SJSA1 (cell line): ENCODE measurements around a stretch of chr2.

DNA sequence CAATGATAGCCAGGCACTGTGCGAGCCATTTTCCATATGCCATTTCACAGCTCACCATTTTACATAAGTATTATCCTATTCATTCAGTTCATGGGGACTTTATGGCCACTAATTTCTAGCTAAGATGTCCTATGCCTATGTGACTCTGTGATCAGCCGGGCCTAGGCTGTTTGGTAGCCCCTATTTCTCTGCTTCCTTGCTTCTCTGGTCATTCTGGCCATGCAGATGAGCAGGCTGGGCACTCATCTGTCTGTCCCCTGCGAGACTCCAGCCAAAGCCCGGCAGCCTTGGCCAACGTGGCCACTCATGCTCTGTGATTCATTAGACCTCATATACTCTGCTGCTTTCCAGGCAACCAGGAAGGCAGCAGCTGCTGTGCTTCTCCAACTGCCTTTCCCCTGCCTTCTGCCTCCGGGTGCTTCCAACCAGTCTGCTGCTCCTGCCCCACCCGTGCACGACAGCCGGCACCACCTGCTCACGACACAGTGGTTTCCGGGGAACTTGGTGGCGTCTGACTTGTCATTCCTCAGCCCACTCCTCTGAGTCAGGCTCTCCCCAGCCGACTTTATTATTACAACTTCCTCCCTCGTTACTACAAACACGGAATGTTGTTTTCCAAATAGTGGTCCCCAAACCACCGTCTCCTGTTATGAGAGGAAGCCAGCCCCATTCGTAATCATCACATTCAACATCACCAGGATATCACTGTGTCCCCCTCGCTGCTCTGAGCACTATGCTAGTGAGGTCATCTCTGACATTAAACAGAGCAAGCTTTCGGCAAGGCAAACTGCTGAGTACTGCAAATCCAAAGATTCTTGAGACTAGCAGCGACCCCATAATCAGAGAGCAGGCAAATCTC lies 392.5 kb downstream of the ALK start:
- RAMPAGE, long total RNA: no peak

DNA sequence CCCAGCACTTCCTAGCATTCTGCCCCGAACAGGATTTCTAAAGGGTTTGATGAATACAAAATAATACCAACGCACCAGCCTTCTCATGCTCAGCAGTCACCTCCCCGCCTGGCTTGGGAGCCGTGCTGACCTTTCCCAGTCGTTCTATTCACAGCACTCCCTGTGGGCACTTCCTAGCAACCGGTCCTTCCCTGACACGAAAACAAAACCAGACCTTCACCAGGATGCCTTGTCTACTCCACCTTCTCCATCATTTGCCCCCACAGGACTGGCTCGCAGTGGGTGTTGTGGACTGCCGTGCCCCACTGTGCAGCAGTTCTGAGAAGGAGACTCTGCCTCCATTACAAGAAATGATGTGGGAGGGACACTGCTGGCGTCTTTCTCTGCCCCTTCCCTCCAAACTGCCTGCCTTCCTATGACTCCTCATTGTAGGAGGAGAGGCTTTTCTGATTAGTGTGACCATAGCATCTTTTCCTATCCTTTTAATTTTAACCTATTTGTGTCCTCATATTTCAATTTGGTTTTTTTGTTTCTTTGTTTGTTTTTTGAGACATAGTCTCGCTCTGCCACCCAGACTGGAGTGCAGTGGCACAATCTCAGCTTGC lies 53.1 kb downstream of the LBH start:
- RAMPAGE, long total RNA: no peak

DNA sequence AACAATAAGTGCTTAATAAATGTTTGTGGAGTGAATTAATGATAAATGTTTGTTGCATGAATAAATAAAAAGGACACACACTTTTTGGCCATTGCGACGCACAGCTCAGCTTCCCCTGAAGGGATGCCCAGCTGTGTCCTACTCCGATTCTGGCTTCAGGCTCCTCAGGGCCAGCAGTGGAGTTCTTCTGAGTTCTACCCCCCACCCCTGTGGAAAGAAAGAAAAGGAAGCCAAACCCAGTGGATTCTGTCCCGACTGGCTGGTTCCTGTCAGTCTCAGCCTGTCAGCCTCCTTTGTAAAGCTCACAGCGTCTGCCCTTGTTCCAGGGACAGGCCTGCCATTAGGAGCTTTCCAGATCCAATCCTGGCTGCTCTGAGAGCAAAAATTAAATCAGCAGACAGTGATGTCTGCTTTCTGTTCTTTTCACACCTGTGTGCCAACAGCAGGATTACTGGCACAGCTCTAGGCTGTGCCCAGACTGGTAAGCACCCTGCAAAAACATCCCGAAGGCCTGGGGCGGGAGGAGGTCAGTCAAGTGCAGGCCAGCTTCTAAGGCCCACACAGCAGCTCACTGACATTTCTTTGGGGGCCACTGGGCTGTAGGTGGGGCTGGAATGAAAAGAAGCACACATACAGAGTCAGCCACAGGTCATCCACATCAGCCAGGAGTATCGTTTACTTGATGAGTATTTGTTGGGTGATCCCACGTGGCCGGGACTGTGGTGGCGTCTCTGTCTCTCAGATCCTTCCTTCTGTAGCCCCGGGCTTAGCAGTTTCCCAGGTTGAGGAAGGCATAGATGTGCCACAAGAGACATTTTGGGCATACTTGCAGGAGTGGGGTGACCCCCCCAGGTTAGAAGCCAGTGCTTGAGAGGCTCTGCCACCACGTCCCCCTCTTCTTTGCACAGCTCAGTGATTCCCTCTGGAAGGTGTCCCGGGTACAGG lies 69.1 kb downstream of the EHD3 start:
- RAMPAGE, long total RNA: no peak

DNA sequence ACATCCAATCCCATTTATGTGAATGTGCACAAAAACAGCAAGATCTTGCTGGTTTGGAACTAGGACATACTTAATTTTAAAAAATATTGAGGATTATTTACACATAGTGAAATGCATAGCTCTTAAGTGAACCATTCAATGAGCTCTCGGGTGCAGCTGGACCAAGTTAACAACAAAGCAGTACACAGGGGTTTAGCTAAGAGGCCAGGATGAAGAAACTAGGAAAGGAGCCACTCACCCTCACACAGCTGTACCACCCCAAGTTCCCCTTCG lies 85.2 kb downstream of the EHD3 start:
- RAMPAGE, long total RNA: no peak

GRCh38 chr2:31334069-31334820 lies 80.3 kb downstream of the XDH start:
- RAMPAGE, long total RNA: no peak

GRCh38 chr2:31496227-31497320 lies 82.0 kb upstream of the XDH start:
- RAMPAGE, long total RNA: no peak

DNA sequence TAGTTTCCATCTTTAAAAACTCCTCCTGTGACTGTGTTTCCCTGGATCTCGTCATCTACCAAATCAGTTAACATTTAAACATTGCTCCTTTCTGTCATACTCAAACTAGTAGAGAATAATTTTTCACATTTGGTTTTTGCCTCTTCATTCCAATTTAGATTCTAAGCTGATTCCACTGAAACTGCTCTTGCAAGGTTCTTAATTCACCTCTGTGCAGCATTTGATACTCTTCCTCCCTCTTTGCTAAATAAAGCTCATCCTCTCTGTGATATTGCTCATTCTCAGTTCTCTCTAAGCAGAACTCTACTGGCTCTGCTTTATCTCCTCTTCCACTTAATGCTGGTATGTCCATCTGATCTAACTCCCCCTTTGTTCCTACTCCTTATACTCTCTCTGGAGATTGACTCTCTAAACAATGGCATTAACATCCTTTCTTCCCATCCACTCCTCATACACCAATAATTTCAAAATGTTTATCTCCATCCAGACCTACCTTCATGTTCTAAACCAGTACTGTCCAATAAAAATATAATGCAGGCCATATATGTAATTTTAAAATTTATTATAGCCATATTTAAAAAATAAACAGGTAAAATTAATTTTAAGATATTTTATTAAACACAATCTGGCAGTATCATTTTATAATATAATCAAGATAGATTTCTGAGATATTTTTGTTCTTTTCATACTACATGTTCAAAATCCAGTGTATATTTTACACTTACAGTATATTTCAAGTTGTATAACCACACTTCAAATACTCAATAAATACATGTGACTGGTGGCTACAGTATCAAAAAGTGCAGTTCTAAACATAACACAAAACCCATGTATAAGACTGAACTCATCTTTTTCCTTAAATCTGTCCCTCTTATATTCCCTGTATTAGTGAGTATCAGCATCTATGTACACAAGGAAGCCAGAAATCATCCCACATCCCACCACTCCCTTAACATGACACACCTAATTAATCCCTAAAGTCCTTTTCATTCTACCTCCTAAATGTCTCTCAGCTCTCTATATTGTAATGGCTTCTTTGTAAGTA lies 131.5 kb downstream of the MEMO1 start:
- RAMPAGE, long total RNA: no peak

DNA sequence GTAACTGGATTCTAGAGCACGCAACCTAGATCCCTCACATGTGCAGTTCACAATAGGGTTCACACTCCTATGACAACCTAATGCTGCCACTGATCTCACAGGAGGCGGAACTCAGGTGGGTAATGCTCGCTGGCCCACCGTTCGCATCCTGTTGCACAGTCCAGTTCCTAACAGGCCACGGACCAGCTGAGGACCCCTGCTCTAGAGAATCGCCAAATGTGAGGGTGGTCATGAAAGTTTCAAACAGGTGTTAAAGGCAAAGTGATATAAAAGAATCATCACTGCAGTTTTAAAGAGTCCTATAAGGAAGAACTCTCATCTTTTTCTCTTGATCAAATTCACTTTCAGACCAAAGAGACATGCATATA lies 106.3 kb downstream of the MEMO1 start:
- RAMPAGE, long total RNA: no peak

DNA sequence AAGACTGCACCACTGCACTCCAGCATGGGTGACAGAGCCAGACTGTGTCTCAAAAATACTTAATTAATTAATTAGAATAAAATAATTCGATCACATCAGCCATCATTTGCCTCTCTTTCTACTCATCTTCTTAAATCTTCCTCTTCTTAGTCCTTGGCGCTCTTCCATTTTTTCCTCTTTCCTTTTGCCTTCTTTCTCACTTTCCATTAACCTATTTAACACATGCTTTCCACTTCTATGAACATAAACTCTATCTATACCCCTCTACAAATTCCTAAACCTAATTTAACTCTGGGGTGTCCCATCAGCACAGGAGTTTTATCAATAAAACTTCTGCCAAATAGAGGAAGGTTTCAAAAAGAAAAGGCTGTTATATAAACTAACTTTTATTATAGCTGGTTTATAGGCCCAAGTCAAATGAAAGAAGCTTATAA lies 80.6 kb downstream of the MEMO1 start:
- RAMPAGE, long total RNA: no peak

- RAMPAGE, long total RNA: no peak
Measured at GRCh38 chr2:32357559-32358333, 923 bp downstream of the BIRC6 start.

DNA sequence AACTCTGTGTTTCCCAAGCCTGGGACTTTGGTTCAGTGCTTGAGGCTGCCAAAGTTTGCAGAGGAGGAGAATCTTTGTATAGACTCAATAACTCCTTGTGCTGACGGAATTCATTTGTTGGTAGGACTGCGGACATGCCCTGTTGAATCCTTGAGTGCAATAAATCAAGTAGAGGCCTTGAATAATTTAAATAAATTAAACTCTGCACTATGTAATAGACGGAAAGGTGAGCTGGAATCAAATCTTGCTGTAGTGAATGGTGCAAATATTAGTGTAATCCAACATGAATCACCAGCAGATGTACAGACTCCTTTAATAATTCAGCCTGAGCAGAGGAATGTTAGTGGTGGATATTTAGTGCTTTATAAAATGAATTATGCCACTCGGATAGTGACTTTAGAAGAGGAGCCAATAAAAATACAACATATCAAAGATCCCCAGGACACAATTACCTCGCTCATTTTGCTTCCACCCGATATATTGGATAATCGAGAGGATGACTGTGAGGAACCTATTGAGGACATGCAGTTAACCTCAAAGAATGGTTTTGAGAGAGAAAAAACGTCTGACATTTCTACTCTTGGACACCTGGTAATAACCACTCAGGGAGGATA lies 58.7 kb downstream of the BIRC6 start:
- RAMPAGE, long total RNA: no peak

DNA sequence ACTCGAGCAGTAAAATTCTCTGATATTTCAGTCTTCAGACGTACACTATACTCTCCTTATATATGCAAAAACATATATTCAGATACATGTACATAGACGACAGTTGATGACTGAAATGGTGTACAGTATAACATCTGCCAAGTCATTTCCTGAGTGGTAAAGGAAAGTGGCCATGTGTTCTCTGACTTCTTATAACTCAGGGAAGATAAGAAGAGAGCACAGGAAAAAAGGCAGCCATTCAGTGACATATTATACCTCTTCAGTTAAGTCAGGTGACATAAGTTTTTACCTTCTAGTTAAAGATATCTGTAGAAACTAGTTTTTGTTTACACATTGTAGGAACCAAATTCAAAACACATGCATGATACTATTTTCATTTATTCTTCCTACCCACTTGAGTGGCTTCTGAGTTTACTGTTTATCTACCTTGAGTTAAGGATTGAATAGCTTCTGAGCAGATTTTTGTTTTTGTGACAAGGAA lies 35.7 kb upstream of the TTC27 start:
- RAMPAGE, long total RNA: no peak

- RAMPAGE, long total RNA: no peak
Measured at GRCh38 chr2:32617780-32618351, 10.0 kb upstream of the TTC27 start.

DNA sequence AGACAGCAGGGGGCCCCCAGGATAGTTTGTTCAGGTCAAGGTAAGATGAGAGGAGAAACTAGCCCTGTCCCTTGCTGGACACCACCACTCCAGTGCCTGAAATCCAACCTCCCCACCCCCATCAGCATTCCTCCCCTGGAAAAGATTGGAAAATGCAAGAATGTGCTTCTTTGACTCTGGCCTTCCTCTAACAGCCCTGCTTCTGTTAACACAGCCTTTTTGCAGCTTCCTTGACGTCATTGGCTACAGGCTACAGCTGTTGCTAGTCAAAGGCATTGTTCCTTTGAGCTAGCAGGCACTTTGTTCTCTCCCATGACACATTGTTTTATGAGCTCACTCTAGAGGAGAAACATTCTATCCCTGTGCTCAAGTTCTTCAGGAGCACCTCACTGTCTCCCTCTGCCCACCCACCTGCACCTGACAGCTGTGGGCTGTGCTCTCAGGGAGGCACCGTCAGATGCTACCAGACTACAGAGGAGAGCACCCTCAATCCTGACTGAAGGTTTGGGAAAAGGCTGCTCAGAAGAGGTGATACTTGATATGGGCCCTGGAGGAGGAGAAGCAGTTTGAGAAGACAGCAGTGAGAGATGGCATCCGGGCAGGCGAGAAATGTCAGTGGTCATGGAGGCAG lies 19.9 kb upstream of the LTBP1 start:
- RAMPAGE, long total RNA: no peak

- RAMPAGE, long total RNA: no peak
Measured at GRCh38 chr2:33273260-33273918, 203.1 kb upstream of the RASGRP3 start.

DNA sequence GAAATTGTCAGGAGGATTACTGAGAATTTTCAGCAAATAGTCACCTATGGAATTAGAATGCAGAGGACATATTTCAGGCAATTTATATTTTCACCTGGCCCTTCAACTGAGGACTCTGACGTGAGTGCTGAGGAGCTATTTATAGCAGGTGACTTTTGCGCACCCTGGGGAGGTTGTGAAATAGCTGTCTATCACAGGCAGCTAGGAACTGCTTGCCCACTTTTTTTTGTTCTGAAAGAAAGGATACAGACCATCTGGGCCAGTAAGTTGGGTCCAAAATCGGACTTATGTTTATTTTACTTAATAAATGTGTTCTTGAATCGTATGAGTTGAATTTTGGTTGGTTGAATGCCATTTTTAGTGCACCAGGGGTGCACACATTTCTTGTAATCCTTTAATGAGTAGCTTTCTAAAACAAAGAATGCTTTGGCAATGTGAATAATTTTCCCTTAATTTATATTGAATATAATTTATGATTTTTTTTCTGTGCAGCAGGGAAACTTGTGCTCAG lies 18.5 kb upstream of the RASGRP3 start:
- RAMPAGE, long total RNA: no peak

DNA sequence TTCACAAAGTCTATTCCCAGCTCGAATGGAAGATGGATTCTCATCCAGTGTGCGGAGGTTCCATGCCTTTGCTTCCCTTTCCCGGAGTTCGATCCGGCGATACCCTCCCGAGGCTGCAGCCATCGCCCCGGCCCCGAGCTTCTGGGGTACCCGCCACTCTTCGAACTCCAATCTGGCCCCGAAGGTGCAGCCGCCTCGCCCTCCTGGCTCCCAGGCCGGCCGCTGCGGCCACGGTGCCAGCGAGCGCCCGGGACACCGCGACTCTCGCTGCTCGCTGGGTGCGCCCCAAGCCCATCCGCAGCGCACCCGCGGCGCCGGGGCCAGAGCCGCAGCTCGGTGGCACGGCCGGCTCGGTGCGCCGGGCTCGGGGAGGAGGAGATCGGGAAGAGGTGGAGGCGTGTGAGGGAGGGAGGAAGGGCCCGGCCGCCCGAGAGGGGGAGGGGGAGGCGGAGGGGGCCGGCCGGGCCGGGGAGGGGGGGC lies 365 bp upstream of the CRIM1 start:
- RAMPAGE, long total RNA: no peak

GRCh38 chr2:36358295-36358865 lies 2.8 kb downstream of the CRIM1 start:
- RAMPAGE, long total RNA: no peak

GRCh38 chr2:36369636-36370196 lies 14.1 kb downstream of the CRIM1 start:
- RAMPAGE, long total RNA: no peak

DNA sequence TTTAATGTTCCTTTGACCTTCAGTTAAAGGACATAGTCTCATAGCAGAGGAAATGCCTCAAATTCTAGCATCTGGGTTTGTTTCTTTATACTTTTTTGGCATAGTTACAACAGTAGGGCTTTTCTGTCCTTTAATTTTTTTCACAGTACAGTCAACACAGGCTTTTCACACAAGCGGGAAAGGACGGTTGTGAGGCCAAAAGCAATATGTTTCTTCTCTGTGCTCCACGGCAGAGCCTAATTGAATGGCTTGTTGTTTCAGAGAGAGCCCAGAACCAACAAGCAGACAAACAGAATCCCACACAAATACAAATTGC lies 57.7 kb downstream of the CRIM1 start:
- RAMPAGE, long total RNA: no peak